ENCODE measurements around a stretch of chr2.

DNA sequence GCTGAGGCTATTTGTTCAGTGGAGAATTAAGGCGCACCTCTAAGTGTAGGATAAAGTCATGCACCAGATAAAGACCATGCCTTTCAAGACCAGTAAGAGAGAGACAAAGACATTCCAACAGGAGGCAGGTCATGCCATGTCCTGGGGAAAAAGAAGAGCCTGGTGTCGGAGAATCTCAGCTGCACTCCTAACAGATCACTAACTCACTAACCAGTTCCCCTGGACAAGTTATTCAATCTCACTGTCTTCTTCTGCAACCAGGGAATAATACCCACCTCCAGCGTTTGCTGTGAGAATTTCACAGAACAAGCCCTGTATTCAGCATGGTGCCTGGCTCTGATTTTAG is 3.1 kb upstream of the FOSL2 start:
- PRO-cap, result no peak

- PRO-cap, result no peak
These were observed 26.9 kb downstream of the FOSL2 start for GRCh38 chr2:28419313-28420222.

DNA sequence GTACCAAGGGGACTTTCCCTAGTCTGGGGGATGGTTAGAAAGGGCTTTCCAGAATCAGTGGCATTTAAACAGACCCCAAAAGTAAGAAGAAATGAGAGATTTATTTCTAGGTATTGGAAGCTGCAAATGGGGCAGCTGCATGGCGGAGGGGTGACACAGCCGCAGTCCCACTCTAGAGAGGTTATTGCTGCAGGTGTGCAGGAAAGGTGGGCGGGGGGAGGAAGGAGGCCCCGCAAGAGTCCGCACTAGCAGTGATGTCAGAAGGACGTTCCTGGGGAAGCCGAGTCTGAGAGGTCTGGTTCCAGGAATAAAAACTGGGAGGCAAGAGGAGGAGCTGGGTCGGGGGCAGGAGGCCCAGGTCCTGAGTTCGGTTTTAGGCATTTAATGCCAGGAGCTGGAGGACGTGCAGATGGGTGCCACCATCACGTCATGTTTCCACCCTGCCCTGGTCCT is 30.5 kb downstream of the FOSL2 start:
- PRO-cap, result no peak

- PRO-cap, result no peak
These were observed 47.7 kb upstream of the PLB1 start for GRCh38 chr2:28447934-28448797.

GRCh38 chr2:28630176-28630750 is 121.4 kb upstream of the PPP1CB start:
- PRO-cap, result no peak

GRCh38 chr2:28639830-28640309 is 111.8 kb upstream of the PPP1CB start:
- PRO-cap, result no peak

DNA sequence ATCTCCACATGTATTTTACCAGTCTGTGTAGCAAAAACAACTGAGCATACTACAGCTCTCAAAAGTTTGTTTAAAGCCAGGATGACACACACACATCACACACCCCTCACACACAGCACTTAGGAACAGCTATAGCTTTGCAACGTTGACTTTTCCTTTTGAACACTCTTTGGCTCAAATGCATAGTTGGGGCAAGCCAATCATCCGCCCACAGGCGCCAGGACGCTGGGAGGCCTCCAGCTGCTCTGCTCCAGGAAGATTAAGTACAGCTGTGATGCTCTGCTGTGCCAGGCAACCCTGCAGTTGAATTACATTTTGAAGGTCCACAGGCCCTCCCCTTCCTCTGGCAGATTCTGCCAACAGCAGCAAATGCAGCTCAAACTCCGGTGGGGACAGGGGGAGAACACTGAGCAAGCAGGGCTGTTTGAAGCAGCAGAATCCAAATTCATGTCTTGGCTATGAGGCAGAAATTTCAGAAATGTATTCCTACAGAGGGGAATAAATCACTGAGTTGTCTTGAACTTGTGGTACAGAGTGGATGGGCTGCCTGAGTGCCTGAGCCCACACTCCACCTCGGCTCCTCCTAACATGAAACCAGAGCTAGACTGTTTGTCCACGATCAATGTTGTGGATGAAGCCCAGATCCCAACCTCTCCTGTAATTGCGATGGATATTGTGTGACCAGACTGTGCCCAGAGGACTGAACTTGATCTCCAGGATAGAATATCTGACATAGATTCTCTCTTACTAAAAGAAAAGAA is 86.5 kb upstream of the PPP1CB start:
- PRO-cap, result no peak

- PRO-cap, result no peak
These were observed 73.3 kb upstream of the PPP1CB start for GRCh38 chr2:28678112-28678975.

- PRO-cap, result bidirectional peak, plus-strand start at chr2:28751145, minus-strand start at chr2:28750945
These were observed 916 bp upstream of the PPP1CB start for GRCh38 chr2:28750455-28751372.

DNA sequence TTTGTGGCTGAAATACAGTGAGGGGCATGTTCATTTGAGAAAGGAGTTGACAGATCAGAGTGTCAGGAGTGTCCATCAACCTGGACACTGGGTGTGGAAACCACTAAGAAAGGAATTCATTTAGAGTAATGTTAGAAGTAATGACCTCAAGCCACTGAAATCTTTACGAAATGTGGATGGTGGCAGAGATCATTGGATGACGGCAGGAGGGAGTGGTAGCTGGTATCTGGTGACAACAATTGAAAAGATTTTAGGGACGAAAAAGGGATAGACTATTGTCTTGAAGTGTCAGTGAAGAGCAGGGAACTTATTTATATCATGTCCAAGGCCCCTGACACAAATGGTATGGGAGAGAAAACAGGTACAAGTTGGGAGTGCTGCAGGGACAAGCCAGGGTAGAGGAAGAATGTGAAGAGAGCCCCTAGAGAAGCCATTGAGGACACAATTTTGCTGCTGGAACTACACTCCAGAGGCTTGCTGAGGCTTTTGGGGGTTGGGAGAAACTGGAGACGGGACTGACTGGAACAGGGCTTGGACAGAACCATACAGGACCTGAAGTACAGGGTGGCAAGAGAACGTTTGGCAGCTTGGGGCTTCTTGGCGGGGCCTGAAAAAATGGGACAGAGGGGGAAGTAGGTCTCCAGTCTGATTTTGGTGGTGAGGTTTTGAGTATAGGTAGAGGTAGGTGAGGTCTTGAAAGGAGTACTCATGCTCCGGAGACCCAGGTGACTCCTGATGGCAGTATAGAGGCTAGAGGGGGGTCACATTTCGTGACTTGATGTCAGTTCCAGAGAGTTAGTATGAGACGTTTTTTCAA is 29.9 kb downstream of the WDR43 start:
- PRO-cap, result unidirectional peak, minus-strand start at position 617 of the sequence

GRCh38 chr2:28927691-28928228 is 33.3 kb downstream of the WDR43 start:
- PRO-cap, result no peak

GRCh38 chr2:29016495-29017027 is 35.5 kb downstream of the TOGARAM2 start:
- PRO-cap, result no peak

DNA sequence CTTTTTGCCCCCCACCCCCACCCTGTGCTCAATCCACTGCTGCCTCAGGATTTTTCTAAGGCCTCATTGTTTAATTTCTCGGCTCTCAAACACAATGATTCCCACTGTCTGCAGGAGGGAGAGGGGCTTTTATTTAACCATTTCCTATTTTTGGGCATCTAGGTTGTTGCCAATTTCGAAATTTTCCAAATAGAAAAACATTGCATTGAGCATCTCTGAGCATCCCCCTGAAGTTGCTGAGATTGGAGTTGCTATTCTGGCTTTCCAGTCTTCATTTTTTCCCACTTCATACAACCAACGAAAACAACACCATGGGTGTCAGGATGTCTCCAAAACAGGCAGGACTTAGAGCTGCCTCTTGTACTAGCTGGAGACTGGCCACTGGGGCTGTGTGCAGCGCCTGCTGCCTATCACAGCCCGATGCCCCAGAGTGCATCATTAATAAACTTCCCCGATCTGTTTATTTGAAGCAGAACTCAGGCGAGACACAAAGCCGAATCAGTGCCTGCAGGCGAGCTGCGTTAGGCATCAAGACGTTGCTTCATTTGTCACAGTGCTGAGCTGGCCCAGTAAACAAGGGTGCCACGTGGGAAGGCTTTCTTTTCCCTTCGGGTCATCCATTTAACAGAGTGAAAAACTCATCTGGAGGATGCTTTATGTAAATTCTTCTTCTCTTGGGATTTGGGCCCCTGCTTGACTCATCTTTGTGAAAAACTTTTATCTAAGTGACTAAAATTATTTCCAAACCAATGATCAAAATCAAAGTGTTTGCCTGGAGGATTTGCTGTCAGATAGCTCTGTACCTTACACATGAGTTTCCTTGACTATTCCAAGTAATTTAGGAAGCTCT is 1.9 kb upstream of the PCARE start:
- PRO-cap, result no peak

- PRO-cap, result bidirectional peak, plus-strand start at chr2:29116641, minus-strand start at chr2:29116255
These were observed 888 bp downstream of the CLIP4 start for GRCh38 chr2:29115726-29116880.

DNA sequence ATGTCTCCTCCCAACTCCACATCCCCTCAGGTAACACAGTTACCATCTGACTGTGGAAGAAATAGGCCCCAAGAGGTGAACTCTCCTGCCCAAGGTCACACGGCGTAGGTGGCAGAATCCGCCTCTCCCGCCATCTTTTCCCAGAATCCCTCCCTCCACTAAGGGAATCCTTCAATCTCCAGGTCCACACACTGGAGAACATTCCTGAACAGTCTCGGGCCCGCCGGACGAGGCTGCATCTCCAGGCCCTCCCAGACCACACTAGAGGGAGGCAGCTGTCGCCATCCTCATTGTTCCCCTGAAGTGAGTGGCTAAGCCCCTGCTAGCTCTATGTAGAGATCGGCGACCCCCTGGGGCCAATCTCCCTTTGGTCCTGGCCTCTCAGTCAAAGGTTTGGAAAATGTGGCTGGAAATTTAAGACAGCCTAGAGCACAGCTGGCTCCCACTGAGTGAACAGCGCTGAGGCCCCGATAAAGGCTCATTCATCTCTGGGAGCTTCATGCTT is 360.1 kb downstream of the CLIP4 start:
- PRO-cap, result no peak

DNA sequence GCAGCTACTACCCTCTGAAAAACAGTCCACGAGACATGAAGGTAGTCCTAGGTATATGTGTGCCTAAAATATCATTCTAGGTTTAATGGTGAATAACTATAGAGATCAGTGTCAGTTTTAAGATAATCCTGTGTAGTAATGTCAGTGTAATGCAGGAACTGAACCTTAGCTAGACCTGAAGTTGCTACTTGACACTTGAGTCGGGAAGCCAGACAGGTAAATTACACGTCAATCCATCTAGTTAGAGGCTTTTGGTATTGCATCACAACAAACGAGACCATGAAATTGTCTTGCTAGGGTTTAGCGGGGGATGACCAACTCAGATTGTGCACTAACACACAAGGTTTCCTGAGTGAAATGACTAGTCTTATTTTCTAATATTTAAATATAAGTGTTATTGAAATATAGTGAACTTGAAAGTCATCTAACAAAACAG is 2.0 kb downstream of the YPEL5 start:
- PRO-cap, result no peak

GRCh38 chr2:30202079-30202574 is 29.2 kb upstream of the LBH start:
- PRO-cap, result no peak

GRCh38 chr2:30236808-30237681 is 5.7 kb downstream of the LBH start:
- PRO-cap, result no peak

- PRO-cap, result no peak
These were observed 84.4 kb downstream of the LBH start for GRCh38 chr2:30315651-30316131.

DNA sequence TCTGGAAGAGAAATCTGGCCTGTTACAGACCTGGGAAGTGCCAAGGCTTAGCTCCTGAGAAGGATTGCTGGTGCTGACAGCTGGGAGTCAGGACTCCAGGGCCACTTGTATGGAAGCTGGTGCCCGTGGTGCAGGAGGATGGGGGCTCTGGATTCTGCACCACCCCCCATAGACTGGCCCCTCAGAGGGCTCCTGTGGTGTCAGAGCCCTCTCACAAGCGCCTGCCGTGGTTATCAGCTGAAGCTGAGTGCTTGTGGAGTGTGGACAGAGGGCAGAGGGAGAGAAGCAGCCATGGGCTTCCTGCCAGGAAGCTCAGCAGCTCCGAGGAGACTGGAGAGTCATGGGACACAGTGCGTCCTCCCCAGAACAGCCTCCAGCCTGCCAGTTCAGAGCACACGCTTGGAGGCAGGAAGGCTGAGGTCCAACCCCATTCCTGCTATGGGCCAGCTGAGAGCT is 87.2 kb upstream of the LCLAT1 start:
- PRO-cap, result no peak